Breast epithelium (tissue), 2 donors: ENCODE data around the gene EPHB1.

- PRO-cap: no peak
- RAMPAGE, long total RNA, 2 experiments: no peak in any of the 2 experiments
Observed at GRCh38 chr3:133535732-133536325, 37.7 kb upstream of the CDV3 start.

DNA sequence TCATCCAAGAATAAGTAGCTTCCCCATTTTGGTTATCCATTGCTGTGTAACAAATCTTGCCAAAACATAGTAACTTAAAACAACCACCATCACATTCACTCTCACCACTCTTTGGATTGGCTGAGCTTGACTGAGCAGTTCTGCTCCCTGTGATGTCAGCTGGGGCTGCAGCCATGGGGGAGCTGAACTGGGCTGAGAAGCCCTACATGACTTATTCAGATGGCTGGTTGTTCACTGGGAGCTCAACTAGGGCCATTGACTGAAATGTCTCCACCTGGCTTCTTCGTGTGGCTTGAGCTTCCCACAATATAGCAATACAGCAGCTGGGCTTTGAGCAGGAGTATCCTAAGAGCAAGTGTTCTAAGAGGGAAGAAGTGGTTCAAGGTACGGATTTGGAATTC, 36.8 kb upstream of the CDV3 start:
- PRO-cap: no peak
- RAMPAGE, long total RNA, 2 experiments: no peak in any of the 2 experiments

GRCh38 chr3:133572951-133573422, 499 bp upstream of the CDV3 start:
- PRO-cap: bidirectional peak, plus-strand start at chr3:133573594, minus-strand start at chr3:133573208
- RAMPAGE, long total RNA, 2 experiments: no peak in any of the 2 experiments

DNA sequence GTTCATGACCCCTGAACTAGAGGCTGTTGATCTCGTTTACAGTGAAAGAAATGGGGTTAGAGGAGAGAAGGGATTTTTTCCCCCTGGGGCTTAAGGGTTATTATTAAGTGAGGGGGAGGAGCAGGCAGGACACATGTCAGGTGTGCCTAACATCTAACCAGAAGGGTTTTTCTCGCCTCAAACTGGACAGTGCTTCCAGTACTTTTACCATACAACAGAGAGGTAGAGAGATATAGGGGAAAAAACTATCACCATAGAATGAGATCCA, 14.1 kb upstream of the TOPBP1 start:
- PRO-cap: no peak
- RAMPAGE, long total RNA, 2 experiments: no peak in any of the 2 experiments

- PRO-cap: no peak
- RAMPAGE, long total RNA, 2 experiments: no peak in any of the 2 experiments
Observed at GRCh38 chr3:133760911-133761389, 14.8 kb downstream of the TF start.

DNA sequence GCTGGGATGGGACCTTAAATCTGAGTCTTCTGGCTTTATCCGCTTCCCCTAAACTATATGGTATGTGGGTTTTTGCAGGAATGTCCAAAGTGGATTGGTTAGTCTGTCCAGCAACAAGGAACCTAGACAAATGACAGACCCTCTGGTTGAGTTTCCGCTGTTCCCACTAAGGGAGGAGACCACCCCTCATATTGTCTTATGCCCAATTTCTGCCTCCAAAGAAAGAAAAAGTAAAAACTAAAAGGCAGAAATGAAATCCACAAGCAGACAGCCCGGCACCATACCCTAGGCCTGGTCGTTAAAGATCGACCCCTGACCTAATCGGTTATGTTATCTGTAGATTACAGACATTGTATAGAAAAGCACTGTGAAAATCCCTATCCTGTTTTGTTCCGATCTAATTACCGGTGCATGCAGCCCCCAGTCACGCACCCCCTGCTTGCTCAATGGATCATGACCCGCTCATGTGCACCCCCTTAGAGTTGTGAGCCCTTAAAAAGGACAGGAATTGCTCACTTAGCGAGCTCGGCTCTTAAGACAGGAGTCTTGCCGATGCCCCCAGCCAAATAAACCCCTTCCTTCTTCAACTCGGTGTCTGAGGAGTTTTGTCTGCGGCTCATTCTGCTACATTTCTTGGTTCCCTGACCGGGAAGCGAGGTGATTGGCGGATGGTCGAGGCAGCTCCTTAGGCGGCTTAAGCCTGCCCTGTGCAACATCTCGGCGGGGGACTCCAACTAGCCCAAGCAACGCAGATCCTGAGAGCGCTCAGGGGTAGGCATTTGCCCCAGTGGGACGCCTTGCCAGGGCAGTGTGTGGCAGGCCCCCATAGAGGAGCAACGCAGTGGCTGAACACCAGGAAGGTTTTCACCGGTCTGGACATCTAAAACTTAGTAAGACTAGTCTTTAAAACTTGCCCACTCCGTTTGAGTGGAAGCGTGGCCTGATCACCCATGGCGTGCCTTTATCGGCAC, 9.7 kb downstream of the SLCO2A1 start:
- PRO-cap: no peak
- RAMPAGE, long total RNA, 2 experiments: no peak in any of the 2 experiments

GRCh38 chr3:134057380-134057845, 27.7 kb upstream of the SLCO2A1 start:
- PRO-cap: no peak
- RAMPAGE, long total RNA, 2 experiments: no peak in any of the 2 experiments

- PRO-cap: no peak
- RAMPAGE, long total RNA, 2 experiments: no peak in any of the 2 experiments
Observed at GRCh38 chr3:134312432-134313209, 61.6 kb downstream of the AMOTL2 start.

DNA sequence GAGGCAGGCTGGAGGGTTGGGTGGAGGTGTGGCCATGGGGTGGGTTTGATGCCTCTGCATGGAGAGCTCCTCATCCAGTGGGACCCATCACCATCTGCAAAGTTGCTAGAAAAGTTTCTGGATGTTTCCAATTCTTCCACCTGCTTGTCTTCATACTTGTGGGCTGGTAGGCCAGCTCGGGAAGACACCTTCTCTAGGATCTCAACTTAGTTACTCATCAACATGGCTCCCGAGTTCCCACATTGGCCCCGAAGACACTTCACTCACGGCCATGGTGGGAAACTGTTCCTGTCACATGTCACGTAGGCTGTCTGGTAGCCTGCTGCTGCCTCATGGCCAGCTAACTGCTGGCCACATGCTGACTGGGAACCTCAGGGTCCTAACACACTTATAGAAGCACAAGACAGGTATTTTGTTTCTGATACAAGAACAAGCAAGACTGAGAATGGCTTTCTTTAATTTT, 19.3 kb downstream of the AMOTL2 start:
- PRO-cap: no peak
- RAMPAGE, long total RNA, 2 experiments: no peak in any of the 2 experiments

DNA sequence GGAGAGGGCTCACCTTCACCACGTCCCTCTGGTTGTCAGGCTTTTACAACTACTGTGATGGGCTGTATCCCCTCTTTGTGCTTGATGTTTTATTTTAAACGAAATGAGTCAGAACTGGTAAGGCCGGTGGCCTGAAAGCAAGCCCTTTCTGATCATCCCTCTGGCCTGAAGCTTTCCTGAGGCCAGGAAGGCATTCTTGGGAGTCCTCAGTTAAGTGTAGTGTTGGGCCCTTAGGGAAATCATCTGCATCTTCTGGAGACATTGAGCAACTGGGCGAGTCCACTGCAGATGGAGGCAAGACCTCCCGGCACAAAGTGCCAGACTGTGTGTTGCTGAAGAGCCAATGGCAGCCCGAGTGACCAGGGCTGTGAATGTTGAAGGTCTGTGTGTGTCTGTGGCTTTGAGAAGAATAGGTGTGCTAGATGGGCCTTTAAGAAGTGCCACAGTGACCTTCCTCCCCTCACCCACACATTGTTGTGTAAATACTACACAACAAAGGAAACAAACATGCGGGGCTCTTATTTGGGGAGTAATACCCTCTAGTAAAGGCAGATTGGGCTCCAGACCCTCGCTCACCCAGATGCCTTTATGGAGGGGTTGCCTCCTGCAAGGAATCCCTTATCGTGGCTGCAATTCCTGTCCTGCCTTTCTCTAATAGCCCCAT, 33.1 kb upstream of the AMOTL2 start:
- PRO-cap: no peak
- RAMPAGE, long total RNA, 2 experiments: no peak in any of the 2 experiments

GRCh38 chr3:134794835-134795815, at the start of gene EPHB1:
TSS of gene EPHB1 (plus strand) at chr3:134795260.
- PRO-cap: unidirectional peak, plus-strand start at chr3:134795297
- RAMPAGE, long total RNA, 2 experiments: no peak in any of the 2 experiments

DNA sequence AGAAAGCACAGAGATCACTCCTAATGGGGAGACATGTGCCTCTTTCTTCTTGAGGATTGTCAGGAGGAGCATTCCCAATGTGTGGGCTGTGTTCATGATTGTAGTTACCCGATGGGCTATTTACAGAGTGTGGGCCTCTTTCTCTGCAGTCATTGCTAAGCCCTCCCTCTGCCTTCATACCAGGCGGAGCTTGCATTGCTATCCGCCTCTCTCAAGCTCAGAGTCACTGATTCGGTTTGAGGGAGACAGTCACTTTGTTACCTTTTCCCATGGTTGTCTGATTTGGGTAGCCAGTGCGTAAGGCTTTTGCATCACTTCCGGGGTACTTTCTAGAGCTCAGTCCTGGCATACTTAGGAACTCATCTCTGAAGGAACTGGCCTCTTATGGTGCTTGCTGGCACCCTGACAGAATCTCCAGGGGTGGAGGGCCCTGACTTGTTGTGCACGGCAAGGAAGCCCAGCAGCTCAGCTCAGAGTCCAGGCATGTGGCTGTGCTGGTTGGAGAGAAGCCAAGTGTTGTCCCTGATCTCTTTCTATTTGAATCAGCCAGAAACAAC, 79.7 kb downstream of the EPHB1 start:
- PRO-cap: no peak
- RAMPAGE, long total RNA, 2 experiments: no peak in any of the 2 experiments

- PRO-cap: no peak
- RAMPAGE, long total RNA, 2 experiments: no peak in any of the 2 experiments
Observed at GRCh38 chr3:135658384-135658902, 307.1 kb upstream of the PPP2R3A start.

DNA sequence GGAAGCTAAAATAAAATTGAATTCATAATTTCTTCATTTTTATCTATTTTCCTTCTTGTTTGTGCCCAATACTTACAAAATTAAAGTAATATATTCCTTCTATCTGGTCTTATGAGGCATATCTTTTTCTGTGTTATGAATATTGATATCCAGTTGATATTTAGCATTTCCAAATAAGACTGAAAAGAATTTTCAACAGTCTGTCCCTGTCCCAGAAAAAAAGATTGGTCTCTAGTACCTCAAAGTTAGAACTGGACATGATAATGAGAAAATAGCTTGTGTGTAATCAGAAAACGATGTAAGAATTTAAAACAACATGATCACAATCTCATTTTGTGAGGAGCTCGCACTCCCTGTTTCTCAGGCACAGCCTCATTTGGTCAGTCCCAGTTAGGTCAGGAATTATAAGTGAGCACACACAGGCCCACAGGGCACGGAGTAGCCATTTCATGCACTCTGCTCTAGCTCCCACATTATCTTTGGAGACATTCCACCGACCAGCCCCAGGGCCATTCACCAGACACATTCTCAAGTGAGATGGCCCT, 105.2 kb downstream of the PPP2R3A start:
- PRO-cap: no peak
- RAMPAGE, long total RNA, 2 experiments: no peak in any of the 2 experiments

DNA sequence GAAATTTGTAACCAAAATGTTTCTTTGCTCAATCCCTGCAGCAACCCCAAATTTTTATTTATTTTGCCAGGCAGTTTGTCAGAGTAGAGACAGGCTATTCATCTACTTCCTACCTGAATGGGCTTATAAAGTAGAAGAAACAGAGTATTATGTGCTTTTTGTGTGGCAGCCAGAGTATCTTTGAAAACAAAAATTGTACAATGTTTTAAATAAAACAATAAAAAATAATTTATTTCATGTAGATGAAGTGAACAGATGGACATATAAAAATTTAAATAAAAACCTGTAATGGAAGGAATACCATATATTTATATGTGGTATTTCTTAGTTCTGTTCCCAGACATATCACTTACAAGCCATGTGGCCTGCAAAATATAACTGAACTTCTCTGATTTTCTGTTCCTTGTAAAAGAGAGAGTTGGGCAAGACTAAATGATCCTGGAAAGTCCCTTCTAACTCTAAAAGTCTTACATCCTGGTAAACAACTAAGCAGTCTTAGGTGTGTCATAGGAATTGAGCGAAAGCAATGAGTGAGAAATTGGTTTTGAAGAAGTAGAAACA, 25.4 kb upstream of the IL20RB start:
- PRO-cap: no peak
- RAMPAGE, long total RNA, 2 experiments: no peak in any of the 2 experiments

- PRO-cap: no peak
- RAMPAGE, long total RNA, 2 experiments: no peak in any of the 2 experiments
Observed at GRCh38 chr3:137163133-137164252, 205.7 kb downstream of the IL20RB start.

DNA sequence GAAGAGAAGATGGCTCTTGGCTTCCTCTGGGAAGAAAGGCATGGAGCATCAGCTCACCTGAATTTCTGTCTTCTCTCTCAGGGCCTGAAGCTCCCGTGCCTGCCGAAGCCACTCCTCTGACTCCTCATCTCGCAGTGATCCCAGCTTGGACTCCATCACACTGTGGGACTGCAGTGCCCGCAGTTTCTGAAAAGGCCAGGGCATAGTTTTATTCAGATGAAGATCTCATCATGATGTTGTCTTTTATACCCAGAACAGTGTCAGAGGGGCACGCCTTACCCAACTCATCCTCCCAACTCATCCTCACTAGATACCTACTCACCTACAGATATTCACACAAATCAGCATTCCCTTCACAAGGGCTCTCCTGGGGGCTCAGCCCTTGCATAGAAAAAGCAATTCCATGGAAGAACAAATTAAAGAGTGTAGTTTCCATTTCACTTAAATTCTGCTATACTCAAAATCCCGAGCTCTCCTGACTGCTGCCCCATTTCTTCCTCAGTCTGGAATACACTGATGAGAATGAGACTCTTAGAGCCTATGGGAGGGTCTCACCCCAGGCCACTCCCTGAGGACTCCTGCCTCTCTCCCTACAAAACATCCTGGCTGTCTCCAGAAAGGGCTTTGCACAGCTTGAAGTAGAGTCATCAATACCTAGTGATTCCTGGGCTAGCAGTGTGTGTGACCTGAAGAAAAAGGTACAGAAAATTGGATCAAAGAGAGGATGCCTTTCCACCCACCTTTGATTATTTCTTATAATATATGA, 26.9 kb downstream of the DZIP1L start:
- PRO-cap: no peak
- RAMPAGE, long total RNA, 2 experiments: no peak in any of the 2 experiments

- PRO-cap: no peak
- RAMPAGE, long total RNA, 2 experiments: no peak in any of the 2 experiments
Observed at GRCh38 chr3:138381955-138382578, 33.7 kb downstream of the MRAS start.

DNA sequence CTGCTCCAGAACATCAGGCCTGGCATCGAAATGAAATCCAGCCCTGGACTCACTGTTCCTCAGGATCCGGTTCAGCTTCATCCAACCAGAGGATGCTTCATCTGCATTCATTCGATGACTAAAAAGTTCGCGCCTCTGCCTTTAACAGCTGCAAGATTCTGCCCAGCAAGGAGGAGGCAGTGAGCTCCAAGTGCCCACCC, 25.6 kb upstream of the ESYT3 start:
- PRO-cap: no peak
- RAMPAGE, long total RNA, 2 experiments: no peak in any of the 2 experiments

GRCh38 chr3:138410700-138411033, 23.7 kb upstream of the ESYT3 start:
- PRO-cap: no peak
- RAMPAGE, long total RNA, 2 experiments: no peak in any of the 2 experiments